K562 (cell line): ENCODE results near the genes SLC22A23 and FAM217A.

DNA sequence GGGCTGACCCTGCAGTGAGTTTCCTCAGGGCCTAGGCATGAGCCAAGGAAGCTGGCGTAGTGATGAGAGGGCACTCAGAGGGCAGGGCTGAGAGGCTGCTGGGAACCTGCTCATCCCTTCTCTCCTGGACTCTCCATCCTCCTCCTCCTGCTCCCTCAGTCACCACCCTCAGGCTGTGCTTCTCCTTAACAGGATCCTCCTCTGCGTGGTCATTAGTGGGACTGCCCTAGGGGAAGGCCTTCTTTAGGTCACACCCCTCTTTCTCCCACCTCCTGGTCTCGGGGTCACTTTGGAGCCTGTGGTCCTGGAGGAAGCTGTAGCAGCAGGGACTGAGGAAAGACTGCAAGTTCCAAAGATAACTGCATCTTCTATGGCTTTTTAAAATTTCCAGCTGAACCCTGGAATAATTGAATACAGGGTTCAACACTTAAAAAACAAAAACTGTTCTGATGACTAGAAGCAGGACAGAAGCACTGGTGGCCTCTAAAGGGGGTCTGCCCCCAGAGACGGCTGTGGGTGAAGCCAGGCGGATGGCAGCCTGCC lies 16.2 kb downstream of the TUBB2B start:
- RAMPAGE, long total RNA = no peak
- RRBS = no CpG with 5 or more reads among the region's 5 CpGs
PRO-cap:
- standard = no peak
- CoPRO, capped RNA only, 2 experiments = no peak in any of the 2 experiments
- CoPRO, capped and uncapped RNA, 2 experiments = no peak in any of the 2 experiments
- CoPRO, uncapped RNA only, 2 experiments = no peak in any of the 2 experiments
CAGE:
- cytosol, long polyA plus RNA = no peak
- long polyA plus RNA = no peak
- nucleolus, long total RNA = no peak
- nucleus, long polyA plus RNA = no peak

DNA sequence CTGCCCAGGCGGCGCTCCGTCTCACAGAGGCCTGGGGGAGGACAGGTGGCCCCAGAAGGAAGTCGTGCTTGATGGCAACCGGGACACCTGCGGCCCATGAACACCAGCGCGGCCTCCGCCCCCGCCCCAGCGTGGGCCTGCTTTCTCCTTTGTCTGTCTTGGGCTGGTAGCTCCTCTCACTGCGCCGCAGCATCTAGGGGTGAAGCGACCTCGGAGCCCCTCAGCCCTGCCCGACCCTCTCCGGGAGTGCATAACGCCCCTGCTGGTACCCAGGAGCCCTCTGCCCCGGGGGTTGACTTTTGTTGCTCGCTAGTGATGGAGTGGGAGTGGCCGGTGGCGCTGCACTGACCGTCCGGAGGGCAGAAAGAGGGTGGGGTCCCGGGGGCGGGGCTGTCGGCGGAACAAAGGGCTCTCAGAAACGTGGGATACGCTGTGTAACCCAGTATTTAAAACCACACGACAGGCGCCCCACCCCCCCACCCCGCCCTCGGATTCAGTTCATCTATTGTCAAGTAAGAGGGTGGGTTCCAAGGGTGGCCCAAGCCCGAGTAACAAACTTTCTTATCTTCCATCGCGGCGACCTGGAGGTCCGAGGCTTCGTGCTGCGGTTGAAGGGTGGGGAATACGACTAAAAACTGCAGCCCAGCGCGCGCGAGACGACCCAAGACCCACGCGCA lies 906 bp upstream of the TUBB2B start:
- RAMPAGE, long total RNA = no peak
- RRBS = 0% methylated on average over 1 of the region's 49 CpGs
PRO-cap:
- standard = no peak
- CoPRO, capped RNA only, 2 experiments = no peak in any of the 2 experiments
- CoPRO, capped and uncapped RNA, 2 experiments = no peak in any of the 2 experiments
- CoPRO, uncapped RNA only, 2 experiments = no peak in any of the 2 experiments
CAGE:
- cytosol, long polyA plus RNA = no peak
- long polyA plus RNA = no peak
- nucleolus, long total RNA = no peak
- nucleus, long polyA plus RNA = no peak

DNA sequence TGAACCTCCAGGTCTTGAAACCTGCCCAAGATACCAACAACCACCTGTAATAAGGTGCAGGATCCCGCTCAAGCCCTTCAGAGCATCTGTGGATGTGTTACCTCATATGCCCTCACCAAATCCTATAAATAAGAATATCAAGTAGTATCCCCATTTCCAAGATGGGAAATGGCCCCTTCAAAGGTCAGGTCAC lies 97.9 kb downstream of the PSMG4 start:
- RAMPAGE, long total RNA = no peak
- RRBS = no CpG with 5 or more reads among the region's 1 CpG
PRO-cap:
- standard = no peak
- CoPRO, capped RNA only, 2 experiments = no peak in any of the 2 experiments
- CoPRO, capped and uncapped RNA, 2 experiments = no peak in any of the 2 experiments
- CoPRO, uncapped RNA only, 2 experiments = no peak in any of the 2 experiments
CAGE:
- cytosol, long polyA plus RNA = no peak
- long polyA plus RNA = no peak
- nucleolus, long total RNA = no peak
- nucleus, long polyA plus RNA = no peak

DNA sequence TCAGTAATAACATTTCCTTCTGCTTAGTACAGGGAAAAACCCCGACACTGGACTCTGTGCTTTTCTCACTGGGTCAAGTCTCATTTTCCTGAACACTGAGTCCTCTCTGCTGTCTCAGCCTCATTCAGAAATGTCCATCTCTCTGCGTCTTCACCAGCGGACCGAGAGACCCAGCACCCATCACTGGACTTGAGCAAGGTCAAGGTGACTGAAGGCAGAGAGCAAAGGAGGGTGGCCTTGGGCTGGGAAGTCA lies 89.1 kb downstream of the SLC22A23 start:
- RAMPAGE, long total RNA = no peak
- RRBS = no CpG with 5 or more reads among the region's 4 CpGs
PRO-cap:
- standard = no peak
- CoPRO, capped RNA only, 2 experiments = no peak in any of the 2 experiments
- CoPRO, capped and uncapped RNA, 2 experiments = no peak in any of the 2 experiments
- CoPRO, uncapped RNA only, 2 experiments = no peak in any of the 2 experiments
CAGE:
- cytosol, long polyA plus RNA = no peak
- long polyA plus RNA = no peak
- nucleolus, long total RNA = no peak
- nucleus, long polyA plus RNA = no peak

DNA sequence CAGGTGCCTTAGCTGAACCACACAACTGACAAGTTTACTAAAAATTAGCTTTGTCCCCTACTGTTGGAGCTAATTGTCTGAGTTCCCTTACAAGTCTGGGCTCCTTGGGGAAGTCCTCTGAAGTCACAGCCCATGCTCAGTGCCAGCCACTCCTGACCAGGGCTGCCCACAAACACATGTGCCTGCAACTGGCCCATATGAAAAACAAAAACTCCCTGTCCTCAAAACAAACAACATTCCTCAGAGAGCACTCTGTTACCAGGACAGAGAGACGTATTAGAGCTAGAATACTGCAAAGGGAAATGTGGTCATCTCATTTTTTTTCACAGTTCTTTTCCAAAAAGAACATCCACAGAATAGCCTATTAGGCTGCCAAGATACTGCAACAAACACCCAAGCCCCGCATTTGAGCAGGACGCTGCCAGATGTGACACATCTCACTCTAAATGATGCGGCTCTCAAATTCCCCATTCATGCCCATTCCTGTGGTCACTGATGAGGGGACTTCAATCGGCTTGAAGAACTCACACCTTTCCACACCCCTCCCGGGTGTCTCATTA lies 71.2 kb downstream of the SLC22A23 start:
- RAMPAGE, long total RNA = no peak
- RRBS = no CpG with 5 or more reads among the region's 6 CpGs
PRO-cap:
- standard = no peak
- CoPRO, capped RNA only, 2 experiments = no peak in any of the 2 experiments
- CoPRO, capped and uncapped RNA, 2 experiments = no peak in any of the 2 experiments
- CoPRO, uncapped RNA only, 2 experiments = no peak in any of the 2 experiments
CAGE:
- cytosol, long polyA plus RNA = no peak
- long polyA plus RNA = no peak
- nucleolus, long total RNA = no peak
- nucleus, long polyA plus RNA = no peak

DNA sequence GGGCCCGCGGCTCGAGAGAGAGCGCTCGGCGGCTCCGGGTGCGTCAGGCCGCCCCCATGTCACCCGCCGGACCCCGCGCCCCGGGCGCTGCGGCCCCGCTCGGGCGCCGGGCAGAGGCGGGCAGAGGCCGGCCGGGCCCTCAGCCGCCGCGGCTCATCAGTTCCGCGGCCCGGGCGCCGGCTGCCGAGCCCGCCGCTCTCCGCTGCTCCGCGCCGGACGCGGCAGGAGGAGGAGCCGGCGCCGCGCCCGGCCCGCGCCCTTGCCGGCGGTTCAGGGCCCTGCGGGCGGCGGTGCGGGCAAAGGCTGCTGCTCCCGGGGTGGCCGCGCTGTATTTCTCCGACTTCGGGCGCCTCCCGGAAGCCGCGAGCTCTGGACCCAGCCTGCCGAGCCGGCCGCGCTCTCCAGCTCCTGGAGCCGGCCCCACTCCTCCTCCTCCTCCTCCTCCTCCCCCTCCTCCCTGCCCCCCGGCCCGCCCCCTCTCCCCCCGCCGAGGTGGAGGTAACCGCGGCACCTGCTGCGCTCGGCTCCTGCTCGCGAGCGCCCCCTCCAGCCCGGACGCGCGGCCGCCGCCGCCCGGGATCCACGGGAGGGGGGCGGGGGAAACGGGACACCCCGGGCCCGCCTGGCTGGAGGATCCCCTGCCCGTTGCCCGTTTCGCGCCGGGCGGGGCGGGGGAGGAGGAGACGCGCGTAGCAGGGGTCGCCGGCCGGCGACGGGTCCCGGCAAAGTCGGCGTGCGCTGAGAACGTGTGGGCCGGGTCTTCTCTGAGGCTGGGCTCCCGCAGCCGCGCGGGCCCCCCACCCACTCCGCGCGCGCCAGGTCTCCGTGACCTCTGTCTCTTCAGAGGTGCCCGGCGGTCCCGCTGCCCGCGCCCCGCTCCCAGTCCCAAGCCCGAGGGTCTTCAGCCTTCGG lies at the start of gene SLC22A23:
Gene SLC22A23, minus strand, starts transcription at position 382 of the 912 bp plus-strand sequence.
- RAMPAGE, long total RNA = no peak
- RRBS = 3% methylated on average over 67 of the region's 129 CpGs
PRO-cap:
- standard = unidirectional peak, minus-strand start at position 182 of the sequence; bidirectional peak, plus-strand start at position 645 of the sequence, minus-strand start at position 371 of the sequence
- CoPRO, capped RNA only, 2 experiments = peak in 2 of 2 experiments; most common plus-strand start position 378 of the sequence (in 1); most common minus-strand start position 382 of the sequence (in 2)
- CoPRO, capped and uncapped RNA, 2 experiments = peak in 2 of 2 experiments; most common plus-strand start position 493 of the sequence (in 1); most common minus-strand start position 410 of the sequence (in 2)
- CoPRO, uncapped RNA only, 2 experiments = peak in 1 of 2 experiments; most common minus-strand start position 381 of the sequence (in 1)
CAGE:
- cytosol, long polyA plus RNA = no peak
- long polyA plus RNA = no peak
- nucleolus, long total RNA = no peak
- nucleus, long polyA plus RNA = no peak

DNA sequence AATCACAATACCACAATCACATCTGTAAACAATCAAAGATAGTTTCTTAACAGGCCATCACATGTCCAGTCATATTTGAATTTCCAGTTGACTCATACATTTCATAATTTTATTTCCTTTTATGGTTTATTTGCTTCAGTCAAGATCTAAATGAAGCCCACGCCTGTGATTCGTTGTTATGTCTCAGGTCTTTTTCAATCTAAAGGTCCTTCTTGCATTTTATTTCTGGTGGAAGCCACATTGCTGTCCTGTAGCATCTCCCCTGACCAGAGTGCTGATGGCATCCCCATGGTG lies 128.5 kb upstream of the SLC22A23 start:
- RAMPAGE, long total RNA = no peak
- RRBS = no CpG with 5 or more reads among the region's 2 CpGs
PRO-cap:
- standard = no peak
- CoPRO, capped RNA only, 2 experiments = no peak in any of the 2 experiments
- CoPRO, capped and uncapped RNA, 2 experiments = no peak in any of the 2 experiments
- CoPRO, uncapped RNA only, 2 experiments = no peak in any of the 2 experiments
CAGE:
- cytosol, long polyA plus RNA = no peak
- long polyA plus RNA = no peak
- nucleolus, long total RNA = no peak
- nucleus, long polyA plus RNA = no peak

DNA sequence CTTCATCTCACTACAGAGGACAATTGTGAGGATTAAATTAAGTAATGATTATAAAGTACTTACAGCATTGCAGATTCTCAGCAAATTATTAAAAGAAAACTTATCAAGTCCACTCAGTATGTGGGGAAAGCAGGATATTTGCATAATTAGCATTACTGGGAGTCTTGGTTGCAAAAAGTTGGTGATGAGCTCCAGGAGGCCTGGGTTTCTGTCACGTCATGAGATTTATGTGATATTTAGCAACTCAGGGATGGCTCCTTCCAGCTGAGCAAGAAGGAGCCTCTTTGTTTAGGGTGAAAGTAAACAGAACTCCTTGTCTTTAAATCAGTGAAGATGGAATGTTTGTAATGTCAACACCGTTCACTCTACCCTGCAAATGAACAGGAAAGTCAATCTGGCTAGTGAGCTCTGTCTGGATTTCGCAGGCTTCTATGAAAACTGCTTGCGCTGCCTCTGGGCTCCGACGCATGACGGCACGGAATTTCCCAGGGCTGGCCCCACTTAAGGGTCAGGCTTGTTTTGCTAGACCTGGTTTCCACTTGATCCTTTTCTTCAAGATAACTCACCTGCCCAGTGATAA lies 86.9 kb downstream of the PXDC1 start:
- RAMPAGE, long total RNA = no peak
- RRBS = no CpG with 5 or more reads among the region's 8 CpGs
PRO-cap:
- standard = no peak
- CoPRO, capped RNA only, 2 experiments = no peak in any of the 2 experiments
- CoPRO, capped and uncapped RNA, 2 experiments = no peak in any of the 2 experiments
- CoPRO, uncapped RNA only, 2 experiments = no peak in any of the 2 experiments
CAGE:
- cytosol, long polyA plus RNA = no peak
- long polyA plus RNA = no peak
- nucleolus, long total RNA = no peak
- nucleus, long polyA plus RNA = no peak

- RAMPAGE, long total RNA = no peak
- RRBS = no CpG with 5 or more reads among the region's 6 CpGs
PRO-cap:
- standard = no peak
- CoPRO, capped RNA only, 2 experiments = no peak in any of the 2 experiments
- CoPRO, capped and uncapped RNA, 2 experiments = no peak in any of the 2 experiments
- CoPRO, uncapped RNA only, 2 experiments = no peak in any of the 2 experiments
CAGE:
- cytosol, long polyA plus RNA = no peak
- long polyA plus RNA = no peak
- nucleolus, long total RNA = no peak
- nucleus, long polyA plus RNA = no peak
Observed at GRCh38 chr6:3806286-3806661, 42.9 kb upstream of the FAM50B start.

DNA sequence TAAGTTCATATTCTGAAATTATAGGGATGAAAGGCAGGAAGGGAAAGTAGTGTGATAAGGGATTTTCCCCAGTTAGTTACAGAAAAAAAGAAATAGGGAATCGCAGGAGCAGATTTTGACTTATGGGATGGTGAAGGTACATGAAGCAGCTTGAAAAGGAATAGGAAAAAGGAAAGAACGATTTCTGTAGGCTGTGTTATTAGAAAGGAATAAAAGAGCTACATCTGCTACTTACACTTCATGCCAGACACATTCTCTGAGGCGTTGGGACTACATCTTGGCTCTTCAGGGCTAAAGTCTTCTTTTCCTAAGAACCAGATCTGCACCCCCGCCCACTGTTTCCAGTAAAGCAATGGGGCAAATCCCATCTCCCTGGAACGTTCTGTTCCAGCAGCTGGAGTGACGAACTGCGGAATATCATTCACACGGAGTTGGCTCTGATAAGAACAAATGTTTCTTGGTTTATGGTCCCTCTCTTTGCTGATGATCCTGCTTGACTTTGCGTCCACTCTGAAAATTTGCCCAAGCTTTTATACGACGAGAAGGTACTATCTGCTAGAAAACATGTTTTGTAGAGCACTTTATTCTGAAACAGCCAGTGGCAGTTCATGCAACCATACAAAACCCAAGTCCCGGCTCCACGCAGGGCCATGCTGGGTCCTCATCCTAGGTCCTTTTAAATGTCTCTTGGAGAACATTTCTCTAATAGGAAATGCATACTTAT lies 26.9 kb downstream of the FAM50B start:
- RAMPAGE, long total RNA = no peak
- RRBS = no CpG with 5 or more reads among the region's 13 CpGs
PRO-cap:
- standard = no peak
- CoPRO, capped RNA only, 2 experiments = no peak in any of the 2 experiments
- CoPRO, capped and uncapped RNA, 2 experiments = no peak in any of the 2 experiments
- CoPRO, uncapped RNA only, 2 experiments = no peak in any of the 2 experiments
CAGE:
- cytosol, long polyA plus RNA = no peak
- long polyA plus RNA = no peak
- nucleolus, long total RNA = no peak
- nucleus, long polyA plus RNA = no peak

GRCh38 chr6:3913877-3914143 lies 64.6 kb downstream of the FAM50B start:
- RAMPAGE, long total RNA = no peak
- RRBS = no CpG with 5 or more reads among the region's 2 CpGs
PRO-cap:
- standard = no peak
- CoPRO, capped RNA only, 2 experiments = no peak in any of the 2 experiments
- CoPRO, capped and uncapped RNA, 2 experiments = no peak in any of the 2 experiments
- CoPRO, uncapped RNA only, 2 experiments = no peak in any of the 2 experiments
CAGE:
- cytosol, long polyA plus RNA = no peak
- long polyA plus RNA = no peak
- nucleolus, long total RNA = no peak
- nucleus, long polyA plus RNA = no peak

- RAMPAGE, long total RNA = no peak
- RRBS = no CpG with 5 or more reads among the region's 6 CpGs
PRO-cap:
- standard = no peak
- CoPRO, capped RNA only, 2 experiments = no peak in any of the 2 experiments
- CoPRO, capped and uncapped RNA, 2 experiments = no peak in any of the 2 experiments
- CoPRO, uncapped RNA only, 2 experiments = no peak in any of the 2 experiments
CAGE:
- cytosol, long polyA plus RNA = no peak
- long polyA plus RNA = no peak
- nucleolus, long total RNA = no peak
- nucleus, long polyA plus RNA = no peak
Observed at GRCh38 chr6:3986566-3987664, 34.2 kb upstream of the PRPF4B start.

DNA sequence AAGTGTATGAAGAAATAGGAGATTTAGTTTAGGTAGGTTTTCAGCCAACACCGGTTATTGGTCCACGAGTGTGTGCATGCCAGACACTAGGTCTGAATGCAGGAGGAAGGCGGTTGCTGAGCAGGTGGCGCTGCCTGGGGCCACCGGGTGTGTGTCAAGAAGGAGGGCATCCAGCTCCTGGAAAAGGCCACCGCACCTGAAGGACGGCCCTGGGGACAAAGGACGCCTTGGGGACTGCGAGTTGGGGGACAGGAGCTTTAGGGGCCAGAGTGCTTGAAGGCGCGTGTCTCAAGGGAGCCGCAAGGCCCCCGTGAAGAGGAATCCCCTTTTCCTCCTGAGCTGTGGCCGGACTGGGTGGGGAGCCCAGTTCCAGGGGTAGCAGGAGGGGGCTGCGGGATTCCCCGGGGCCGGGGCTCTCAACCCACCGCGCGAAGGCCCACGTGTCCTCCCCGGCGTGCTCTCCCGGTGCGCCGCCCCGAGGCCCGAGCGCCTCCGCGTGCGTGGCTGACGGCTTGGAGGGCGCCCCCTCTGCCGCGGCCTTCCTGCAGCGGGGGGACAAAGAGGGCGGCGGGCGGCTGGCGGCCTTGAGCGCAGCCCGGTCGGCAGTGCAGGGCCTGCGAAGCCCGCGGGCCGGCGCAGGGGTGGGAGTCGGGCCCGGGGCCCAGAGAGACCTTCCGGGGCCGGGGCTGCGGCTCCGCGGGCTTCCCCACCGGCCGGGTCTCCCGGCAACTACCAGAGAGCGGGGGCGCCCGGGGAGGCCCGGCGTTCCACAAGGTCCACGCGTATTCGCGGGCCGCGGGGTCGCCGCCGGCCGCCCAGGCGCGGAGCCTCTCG lies at the start of gene FAM217A:
Gene FAM217A, minus strand, starts transcription at position 711 of the 834 bp plus-strand sequence.
- RAMPAGE, long total RNA = no peak
- RRBS = 88% methylated on average over 35 of the region's 77 CpGs
PRO-cap:
- standard = no peak
- CoPRO, capped RNA only, 2 experiments = no peak in any of the 2 experiments
- CoPRO, capped and uncapped RNA, 2 experiments = no peak in any of the 2 experiments
- CoPRO, uncapped RNA only, 2 experiments = no peak in any of the 2 experiments
CAGE:
- cytosol, long polyA plus RNA = no peak
- long polyA plus RNA = no peak
- nucleolus, long total RNA = no peak
- nucleus, long polyA plus RNA = no peak

DNA sequence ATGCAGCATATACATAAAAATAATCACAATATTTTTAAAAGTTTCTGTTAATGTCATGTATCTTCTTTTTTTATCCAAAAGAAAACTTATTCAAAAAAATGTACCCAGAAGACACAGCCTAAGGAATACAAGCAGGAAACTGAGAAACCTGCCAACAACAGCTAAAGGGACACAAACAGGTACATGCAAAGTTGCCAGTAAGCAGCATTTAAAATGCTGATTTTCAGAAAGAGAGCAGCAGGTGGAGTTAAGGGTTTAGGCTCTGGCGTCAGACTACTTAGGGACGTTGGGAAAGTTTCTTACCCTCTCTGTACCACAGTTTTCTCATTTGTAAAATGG lies 13.5 kb downstream of the ECI2 start:
- RAMPAGE, long total RNA = no peak
- RRBS = no CpG with 5 or more reads among the region's 2 CpGs
PRO-cap:
- standard = no peak
- CoPRO, capped RNA only, 2 experiments = no peak in any of the 2 experiments
- CoPRO, capped and uncapped RNA, 2 experiments = no peak in any of the 2 experiments
- CoPRO, uncapped RNA only, 2 experiments = no peak in any of the 2 experiments
CAGE:
- cytosol, long polyA plus RNA = no peak
- long polyA plus RNA = no peak
- nucleolus, long total RNA = no peak
- nucleus, long polyA plus RNA = no peak

GRCh38 chr6:4369585-4370164 lies 234.3 kb upstream of the ECI2 start:
- RAMPAGE, long total RNA = no peak
- RRBS = no CpG with 5 or more reads among the region's 6 CpGs
PRO-cap:
- standard = no peak
- CoPRO, capped RNA only, 2 experiments = no peak in any of the 2 experiments
- CoPRO, capped and uncapped RNA, 2 experiments = no peak in any of the 2 experiments
- CoPRO, uncapped RNA only, 2 experiments = no peak in any of the 2 experiments
CAGE:
- cytosol, long polyA plus RNA = no peak
- long polyA plus RNA = no peak
- nucleolus, long total RNA = no peak
- nucleus, long polyA plus RNA = no peak

GRCh38 chr6:4381333-4381846 lies 246.0 kb upstream of the ECI2 start:
- RAMPAGE, long total RNA = no peak
- RRBS = no CpG with 5 or more reads among the region's 5 CpGs
PRO-cap:
- standard = no peak
- CoPRO, capped RNA only, 2 experiments = no peak in any of the 2 experiments
- CoPRO, capped and uncapped RNA, 2 experiments = no peak in any of the 2 experiments
- CoPRO, uncapped RNA only, 2 experiments = no peak in any of the 2 experiments
CAGE:
- cytosol, long polyA plus RNA = no peak
- long polyA plus RNA = no peak
- nucleolus, long total RNA = no peak
- nucleus, long polyA plus RNA = no peak

DNA sequence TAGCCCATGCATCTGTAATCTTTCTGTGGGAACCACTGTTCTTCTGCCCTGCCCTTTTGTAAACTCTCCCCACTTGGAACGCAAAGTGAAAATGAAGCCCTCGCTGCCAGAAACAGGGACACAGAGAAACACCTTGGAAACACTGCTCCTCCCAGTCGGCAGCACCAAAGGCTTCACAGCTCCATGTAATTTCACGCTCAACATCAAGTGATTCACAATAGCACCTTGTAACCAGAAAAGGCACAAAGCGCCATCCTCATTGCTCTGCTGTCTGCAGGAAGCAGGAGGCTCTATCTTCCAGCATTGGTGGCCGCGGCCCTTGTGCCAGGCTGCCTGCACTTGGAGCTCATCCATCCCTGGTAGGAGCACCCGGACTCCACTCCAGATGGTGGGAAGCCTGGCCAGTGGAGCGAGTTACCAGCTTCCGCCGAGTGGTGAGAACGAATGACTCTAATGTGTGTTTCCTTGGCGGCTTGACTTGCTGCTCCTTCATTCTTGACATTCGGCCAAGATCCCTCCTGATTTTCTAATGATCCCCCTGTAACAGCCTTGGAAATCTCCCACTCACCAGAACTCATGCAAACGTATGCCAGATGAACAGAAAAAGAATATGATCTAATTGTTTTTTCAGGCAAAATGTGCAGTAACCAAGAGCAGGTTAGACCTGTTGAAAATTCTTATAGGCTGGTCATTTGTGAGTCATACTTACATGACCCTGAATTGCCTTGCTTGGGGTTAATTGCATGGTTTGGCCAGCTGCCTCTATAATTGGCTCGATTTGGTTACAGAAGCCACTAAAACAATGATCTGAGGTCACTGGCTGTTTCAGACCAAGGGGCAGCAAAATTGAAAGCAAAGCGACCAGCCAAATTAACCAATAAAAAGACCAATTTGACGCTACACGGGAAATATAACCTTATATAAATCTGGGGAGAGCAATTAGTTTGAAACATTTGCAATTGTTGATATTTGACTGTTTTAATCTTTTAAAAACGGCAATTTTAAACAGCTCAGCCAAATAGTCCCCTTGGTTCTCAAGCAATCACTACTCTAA lies 169.0 kb upstream of the CDYL start:
- RAMPAGE, long total RNA = no peak
- RRBS = no CpG with 5 or more reads among the region's 20 CpGs
PRO-cap:
- standard = no peak
- CoPRO, capped RNA only, 2 experiments = no peak in any of the 2 experiments
- CoPRO, capped and uncapped RNA, 2 experiments = no peak in any of the 2 experiments
- CoPRO, uncapped RNA only, 2 experiments = no peak in any of the 2 experiments
CAGE:
- cytosol, long polyA plus RNA = no peak
- long polyA plus RNA = no peak
- nucleolus, long total RNA = no peak
- nucleus, long polyA plus RNA = no peak

GRCh38 chr6:4688387-4689007 lies 87.7 kb upstream of the CDYL start:
- RAMPAGE, long total RNA = no peak
- RRBS = no CpG with 5 or more reads among the region's 13 CpGs
PRO-cap:
- standard = no peak
- CoPRO, capped RNA only, 2 experiments = no peak in any of the 2 experiments
- CoPRO, capped and uncapped RNA, 2 experiments = no peak in any of the 2 experiments
- CoPRO, uncapped RNA only, 2 experiments = no peak in any of the 2 experiments
CAGE:
- cytosol, long polyA plus RNA = no peak
- long polyA plus RNA = no peak
- nucleolus, long total RNA = no peak
- nucleus, long polyA plus RNA = no peak